Endometrial microvascular endothelial cells (primary cell): ENCODE data around the gene UBE2D4.

DNA sequence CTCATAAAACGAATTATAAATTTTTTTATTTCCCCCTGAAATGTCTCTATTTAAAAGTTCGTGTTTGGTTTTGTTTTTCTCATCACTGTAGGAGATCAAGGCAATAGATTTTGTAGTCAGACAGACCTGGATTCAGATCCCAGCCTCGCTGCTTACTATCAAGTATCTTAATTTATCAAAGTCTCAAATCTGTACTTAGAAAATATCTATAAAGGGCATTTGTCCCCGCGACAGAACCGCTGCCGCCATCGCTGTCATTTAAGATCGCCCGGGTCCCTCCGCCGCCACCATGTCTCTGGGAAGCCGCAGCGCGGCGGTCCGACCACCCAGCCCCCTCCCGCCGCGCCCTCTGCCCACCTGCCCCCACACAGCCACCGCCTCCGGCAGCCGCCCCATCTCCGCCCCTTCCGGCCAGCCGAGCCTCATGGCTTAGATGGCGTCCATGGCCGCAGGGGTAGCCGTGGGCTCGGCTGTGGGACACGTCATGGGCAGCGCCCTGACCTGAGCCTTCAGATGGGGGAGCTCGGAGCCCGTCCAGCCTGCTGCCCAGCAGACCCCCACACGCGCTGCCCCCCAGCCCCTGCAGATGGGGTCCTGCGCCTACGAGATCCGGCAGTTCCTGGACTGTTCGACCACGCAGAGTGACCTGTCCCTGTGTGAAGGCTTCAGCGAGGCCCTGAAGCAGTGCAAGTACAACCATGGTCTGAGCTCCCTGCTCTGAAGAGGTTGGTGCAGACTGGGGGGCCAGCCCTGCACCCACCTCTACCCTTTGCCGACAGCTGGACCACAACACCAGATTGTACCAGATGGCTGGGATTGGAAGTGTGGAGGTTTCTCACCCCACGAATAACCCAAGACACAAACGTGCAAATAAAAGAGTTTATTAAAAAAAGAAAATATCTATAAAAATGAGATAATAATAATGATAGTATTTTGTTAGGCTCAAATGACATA is 133.3 kb downstream of the STARD3NL start:
- RAMPAGE, long total RNA: no peak

- RAMPAGE, long total RNA: no peak
Observed at GRCh38 chr7:39085519-39086279, 108.0 kb downstream of the POU6F2 start.

DNA sequence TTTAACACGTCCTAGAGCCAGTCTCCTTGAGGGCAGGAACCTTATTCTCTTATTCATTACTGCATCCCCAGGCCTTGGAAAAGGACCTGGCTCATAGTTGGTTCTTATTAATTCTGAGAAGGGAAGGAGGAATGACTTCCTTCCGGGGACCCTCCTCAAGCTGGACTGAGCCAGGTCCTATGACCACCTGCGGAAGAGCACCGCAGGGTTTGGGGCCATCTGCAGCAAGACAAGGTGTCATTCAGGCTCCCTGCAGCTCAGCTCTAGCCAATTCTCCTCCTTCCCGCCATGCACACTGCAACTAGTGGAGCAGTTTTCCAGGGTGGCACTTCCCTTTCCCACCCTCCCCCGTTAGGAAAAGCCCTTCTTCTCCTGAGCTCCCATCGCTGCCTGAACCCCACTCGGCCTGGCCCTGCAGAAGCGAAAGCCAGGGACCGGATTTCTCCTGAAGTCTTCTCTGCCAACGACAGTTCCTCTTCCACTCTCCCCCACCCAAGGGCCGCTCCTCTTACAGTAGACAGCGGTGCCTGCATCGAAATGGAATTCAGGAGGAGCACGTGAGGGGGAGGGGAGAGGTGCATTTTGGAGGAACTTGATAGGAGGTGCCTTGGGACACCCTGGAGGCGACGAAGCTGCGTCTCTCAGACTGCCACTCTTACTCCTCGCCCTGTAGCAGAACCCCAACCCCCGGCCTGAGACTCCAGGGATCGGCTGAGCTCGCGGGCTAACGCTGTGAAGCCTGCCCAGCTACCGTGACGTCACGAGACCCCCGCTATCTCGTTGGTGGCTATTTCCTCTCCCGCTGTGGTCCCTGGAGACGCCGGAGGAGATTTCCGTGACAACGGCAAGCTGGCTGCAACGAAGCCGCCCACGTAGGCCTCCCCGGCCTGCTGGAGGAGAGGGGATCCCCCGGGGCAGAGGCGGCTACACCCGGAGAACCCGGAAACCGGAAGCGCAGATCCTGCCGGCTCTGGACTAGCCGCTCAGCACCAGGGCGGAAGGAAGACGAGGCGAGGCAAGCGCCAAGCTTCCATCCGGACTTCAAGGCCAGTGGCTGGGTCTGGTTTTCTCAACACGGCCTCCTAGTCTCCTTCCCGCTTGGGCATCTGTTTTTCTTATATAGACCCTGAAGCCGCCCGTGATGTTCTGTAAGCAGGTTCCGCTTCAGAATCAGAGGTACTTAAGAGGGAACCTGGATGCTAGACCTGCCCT is 109.7 kb downstream of the RALA start:
- RAMPAGE, long total RNA: no peak

- RAMPAGE, long total RNA: no peak
Observed at GRCh38 chr7:39760137-39760490, 136.7 kb downstream of the RALA start.

GRCh38 chr7:39781475-39781856 is 158.1 kb downstream of the RALA start:
- RAMPAGE, long total RNA: no peak

DNA sequence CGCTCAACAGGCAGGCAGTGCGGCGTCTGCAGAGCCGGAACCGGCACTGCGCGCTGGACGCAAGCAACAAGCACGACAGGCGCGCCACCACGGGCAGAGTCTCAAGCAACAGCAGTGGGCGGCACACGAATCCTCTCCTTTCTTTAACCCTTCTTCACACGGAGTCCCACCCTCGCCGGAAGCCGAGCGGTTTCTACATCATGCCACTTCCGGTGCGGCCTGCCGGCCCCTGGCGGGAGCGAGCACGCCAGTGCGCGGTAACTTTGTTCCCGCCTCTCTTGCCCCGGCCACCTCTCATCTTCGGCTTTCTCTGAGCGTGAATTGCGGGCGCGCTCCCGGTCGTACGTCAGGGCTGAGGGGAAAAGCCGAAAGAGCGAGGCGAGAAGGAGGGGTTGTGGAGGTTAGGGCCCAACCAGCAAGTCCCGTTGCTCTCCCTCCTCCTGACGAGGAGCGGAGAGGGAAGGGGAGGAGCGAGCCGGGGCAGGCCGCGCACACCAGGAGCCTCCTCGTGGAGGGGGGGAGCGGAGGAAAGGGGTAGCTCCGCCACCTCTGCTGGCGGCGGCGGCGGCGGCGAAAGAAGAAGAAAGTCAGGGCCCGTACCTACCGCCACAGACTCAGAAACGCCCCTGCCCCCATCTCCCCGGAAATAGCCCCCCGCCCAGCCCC is 619 bp upstream of the CDK13 start:
- RAMPAGE, long total RNA: no peak

DNA sequence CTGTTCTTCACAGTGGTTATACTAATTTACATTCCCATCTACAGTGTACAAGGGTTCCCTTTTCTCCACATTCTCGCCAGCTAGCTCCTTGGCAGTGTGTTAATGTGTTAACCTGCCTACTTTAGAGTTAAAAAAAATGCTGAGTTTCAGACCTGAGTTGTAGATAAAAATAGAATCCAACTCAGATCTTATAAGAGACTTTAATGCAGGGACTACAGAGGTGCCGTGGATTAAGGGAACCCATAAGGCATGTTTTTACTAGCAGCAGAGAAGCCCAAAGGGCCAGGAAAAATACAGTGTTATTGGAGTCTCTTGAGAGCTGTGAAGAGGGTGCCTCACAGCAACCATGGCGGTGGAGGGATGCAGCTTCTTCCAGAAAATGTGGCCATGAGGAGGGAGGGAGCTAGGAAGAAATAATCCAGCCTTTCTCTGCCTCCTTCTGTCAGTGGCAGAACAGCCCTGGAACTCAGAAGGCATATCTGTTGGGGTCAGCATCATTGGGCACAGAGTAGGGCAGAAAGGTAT is 35.6 kb downstream of the CDK13 start:
- RAMPAGE, long total RNA: no peak

GRCh38 chr7:40133757-40134132 is 677 bp downstream of the MPLKIP start:
- RAMPAGE, long total RNA: no peak

DNA sequence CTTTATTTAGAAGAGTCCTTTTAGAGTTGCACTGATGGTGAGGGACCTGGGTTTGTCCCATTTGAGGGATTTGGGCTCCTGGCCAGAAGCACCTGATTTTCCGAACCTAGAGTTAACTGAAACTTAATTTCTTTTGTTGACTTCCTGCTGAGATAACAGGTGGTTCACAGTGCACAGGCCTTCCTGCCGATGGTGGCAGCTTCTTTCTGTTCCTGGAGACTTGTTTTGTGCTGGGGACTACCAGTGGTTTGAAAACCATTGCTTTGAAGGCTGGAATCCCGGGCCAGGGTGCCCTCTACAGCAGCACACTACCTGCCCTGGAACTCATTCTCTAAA is 99.3 kb downstream of the SUGCT start:
- RAMPAGE, long total RNA: no peak

DNA sequence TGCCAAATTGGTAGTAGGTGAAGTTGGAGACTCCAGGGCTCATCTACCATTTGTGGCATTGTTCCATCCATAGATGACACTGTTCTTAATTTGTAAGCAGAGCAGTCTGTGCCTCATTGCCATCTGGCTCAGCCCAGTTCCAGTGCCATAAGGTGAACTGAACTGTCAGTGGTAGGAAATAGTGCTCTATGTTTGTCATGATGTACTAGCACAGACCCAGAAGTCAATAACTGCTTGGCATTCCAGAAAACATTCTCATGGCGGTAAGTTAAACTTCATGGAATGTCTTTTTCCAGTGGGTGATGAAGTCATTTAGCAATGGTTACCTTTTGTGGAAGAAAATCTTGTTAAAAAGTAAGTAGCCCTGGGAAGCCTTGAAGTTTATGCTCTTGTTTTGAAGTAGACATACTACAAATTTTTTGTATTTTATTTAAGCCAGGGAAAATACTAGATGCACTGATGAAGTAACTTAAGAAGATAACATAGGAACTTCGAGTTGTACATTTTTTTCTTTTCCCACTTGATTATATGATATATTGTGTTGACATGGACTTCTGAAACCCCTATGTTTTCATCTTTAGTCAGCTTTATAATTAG is 302.8 kb downstream of the SUGCT start:
- RAMPAGE, long total RNA: no peak

DNA sequence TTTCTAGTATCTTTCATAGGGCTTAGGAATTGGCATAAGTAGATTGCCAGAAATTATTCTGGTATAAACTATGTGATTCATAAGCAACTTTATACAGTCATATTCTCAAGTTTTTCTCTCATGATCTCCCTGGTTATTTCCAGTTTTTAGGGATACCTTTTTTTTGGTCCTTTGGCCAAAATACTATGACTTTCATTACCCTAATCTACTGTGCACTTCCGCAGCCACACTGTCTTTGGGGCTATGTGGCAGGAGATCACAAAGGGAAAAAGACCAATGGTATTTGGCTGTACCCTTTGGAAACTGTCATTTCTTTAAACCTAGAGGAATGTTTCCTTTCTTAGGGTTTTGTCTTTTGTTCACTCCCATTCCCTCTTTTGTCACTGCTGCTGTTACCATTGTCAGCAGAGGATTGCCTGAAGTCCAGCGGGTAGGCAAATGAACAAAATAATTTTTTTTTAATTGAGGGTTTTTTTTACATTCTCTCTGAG is 374.4 kb downstream of the SUGCT start:
- RAMPAGE, long total RNA: no peak

- RAMPAGE, long total RNA: no peak
Observed at GRCh38 chr7:40909724-40910414, 775.1 kb downstream of the SUGCT start.

DNA sequence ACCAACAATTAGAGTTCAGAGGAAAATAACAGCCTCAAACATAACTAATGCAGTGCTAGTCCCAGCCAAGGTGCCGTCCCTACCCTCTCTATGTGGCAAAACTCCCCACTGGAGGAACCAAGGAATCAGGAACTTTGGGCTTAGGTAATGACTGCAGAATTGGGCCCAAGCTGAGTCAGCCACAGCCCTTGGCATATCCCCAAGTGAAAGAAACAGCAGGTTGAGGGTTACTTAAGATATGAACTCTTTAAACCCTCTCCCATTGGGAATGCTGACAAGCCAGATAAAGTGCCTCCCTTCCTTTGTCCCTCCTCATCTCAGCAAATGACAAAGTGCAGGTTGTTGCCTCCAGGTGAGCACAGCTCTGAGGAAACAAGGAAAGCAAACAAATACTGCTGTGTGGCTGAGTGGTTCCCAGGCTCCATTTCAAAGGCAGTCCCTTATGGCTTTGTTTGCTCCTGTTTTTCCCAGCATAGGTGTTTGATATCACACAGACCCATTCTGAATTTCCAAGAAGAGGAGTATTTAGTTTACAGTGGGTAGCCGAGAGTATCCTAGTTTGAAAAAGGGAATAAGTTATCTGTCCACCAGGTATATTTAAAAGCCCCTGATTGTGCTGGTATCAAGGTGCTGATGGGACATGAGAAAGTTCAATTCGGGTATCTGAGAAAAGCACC is 643.5 kb downstream of the INHBA start:
- RAMPAGE, long total RNA: no peak

DNA sequence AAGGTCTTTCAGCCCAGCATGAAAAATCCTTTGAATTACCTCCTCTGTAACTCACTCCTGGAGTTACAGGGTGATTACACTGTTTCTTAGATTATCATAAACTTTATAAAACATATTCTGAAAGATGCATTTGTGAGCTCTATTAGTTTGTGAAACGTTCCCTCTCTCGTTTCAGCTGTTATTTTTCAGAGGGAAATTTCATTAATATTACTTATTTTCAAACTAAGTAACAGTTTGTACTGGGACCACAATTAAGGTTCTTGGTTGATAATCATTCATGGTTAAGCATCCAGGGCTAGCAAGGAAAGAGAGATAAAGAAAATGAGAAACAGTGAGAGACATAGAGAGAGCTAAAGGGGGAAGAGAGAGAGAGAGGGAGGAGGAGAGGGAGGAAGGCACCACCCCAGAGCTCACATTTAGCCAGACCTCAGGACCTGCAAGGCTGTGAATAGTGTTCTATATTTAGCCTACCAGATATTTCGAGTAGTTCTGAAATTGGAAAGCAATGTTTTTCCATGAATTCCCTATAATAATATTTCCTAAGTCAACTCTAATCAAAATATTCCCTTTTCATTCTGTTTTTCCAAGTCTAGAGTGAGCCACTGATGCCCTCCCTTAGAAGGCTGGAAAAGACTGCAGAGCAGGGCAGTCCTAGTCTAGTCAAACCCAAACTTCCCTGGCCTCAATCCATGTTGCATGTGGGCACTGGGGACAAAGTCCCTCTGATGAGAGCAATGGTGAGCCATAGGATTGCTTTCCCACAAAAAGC is 119.3 kb upstream of the INHBA start:
- RAMPAGE, long total RNA: no peak

DNA sequence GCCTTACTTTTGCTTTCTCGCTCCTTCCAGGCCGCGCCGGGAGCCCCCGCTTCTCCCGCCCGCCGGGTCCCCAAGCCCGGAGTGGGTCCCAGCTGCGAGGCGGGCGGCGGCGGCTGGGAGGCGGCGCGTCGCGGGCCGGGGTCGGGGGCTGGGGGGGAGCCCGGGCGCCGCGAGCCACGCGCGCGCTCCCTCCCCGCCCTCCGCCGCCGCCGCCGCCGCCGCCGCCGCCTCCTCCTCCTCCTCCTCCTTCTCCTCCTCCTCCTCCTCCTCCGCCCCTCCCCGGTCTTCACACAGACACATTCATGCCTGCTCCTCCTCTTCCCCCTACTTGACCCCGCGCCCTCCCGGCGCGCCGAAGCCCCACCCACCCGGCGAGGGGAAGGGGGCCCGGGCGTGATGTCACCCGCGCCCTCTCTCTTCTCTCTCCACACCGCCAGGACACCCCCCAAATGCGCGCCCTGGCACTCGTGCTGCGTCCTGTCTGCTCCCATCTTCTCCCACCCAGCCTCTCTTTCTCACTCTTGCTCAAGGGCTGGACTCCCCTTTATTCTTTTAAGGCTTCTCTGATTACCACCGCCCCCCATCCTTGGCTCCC is 865 bp upstream of the GLI3 start:
- RAMPAGE, long total RNA: no peak

- RAMPAGE, long total RNA: no peak
Observed at GRCh38 chr7:43577394-43577949, 5.4 kb upstream of the STK17A start.

DNA sequence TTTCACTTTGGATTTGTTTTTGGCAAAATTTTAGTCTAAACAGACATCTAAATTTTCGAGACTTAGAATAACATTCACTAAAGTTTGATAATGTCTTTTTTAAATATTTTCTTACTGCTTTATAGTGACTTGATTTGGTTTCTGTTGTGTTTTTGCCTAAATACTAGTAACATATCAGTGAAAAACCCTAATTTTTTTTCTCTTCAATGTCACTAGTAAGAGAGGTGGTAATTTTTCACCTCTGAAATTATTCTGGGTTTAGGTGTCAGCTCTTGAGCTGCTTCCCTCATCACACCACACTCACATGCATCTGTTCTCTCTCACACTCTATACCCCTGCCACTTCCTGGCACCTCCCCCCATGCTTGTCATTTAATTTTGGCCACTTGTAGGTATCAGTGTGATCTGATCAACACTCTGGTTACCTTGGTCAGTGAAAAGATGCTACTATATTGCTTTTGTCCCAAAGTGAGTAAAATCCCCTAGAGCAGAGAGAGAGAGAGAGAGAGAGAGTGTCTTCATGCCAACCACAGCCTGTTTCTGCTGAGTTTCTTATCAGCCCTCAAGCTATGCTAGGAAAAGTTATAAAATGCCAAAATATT is 42.5 kb downstream of the STK17A start:
- RAMPAGE, long total RNA: no peak

DNA sequence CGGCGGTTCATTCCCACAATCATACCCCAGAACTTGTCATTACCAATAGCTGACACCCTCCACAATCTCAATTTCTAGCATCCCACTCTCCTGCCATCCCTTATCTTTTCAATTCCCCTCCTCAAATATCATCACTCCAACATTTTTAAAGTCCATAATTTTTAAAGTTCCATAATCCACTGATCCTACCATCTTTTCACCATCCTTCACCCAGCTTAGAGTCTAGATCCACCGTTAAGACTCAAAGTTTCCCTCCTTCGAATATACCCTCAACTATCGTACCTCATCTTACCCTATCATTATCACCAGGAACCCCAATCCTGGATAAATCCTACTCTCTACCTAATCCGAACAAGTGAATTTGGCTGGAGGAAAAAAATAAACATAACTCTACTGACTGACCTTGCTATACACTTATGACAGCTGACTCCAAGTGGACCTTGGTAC is 35.8 kb downstream of the COA1 start:
- RAMPAGE, long total RNA: no peak

- RAMPAGE, long total RNA: no peak
Observed at GRCh38 chr7:43869829-43870192, 494 bp upstream of the MRPS24 start.

GRCh38 chr7:43925876-43926975 is at the start of gene UBE2D4:
Gene UBE2D4 (plus strand): TSS chr7:43926436.
- RAMPAGE, long total RNA: no peak